ENCODE results near the genes GARIN2, EIF2S1, PLEK2 and RDH12.

GRCh38 chr14:65303369-65303944 is 109.1 kb upstream of the FUT8 start:
- PRO-cap, result no peak

DNA sequence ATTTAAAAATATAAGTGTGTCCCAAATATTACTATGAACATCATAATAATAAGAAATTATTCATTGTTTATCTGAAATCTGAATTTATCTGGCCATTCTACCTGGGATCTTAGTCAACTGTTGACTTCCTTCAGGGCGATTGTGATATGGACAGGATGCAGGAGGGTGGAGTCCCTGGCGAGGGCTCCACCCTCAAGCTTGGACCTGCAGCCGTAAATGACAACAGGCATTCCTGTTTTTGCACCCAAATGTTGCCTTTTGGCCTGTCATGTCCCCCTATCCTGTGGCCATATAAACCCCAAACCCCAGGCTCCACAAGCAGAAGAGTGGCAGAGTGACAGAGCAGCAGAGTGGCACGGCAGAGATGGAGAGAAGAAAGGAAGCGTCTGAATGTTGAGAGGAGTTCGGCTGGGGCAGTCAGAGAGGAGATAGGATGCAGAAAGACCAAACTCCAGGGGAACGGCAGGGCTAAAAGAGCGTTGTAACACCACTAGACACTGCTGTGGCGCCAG is 39.4 kb upstream of the FUT8 start:
- PRO-cap, result no peak

- PRO-cap, result bidirectional peak, plus-strand start at chr14:65412730, minus-strand start at chr14:65412546
Observed at GRCh38 chr14:65412283-65412665, 256 bp upstream of the FUT8 start.

GRCh38 chr14:65429687-65430282 is 17.3 kb downstream of the FUT8 start:
- PRO-cap, result no peak

DNA sequence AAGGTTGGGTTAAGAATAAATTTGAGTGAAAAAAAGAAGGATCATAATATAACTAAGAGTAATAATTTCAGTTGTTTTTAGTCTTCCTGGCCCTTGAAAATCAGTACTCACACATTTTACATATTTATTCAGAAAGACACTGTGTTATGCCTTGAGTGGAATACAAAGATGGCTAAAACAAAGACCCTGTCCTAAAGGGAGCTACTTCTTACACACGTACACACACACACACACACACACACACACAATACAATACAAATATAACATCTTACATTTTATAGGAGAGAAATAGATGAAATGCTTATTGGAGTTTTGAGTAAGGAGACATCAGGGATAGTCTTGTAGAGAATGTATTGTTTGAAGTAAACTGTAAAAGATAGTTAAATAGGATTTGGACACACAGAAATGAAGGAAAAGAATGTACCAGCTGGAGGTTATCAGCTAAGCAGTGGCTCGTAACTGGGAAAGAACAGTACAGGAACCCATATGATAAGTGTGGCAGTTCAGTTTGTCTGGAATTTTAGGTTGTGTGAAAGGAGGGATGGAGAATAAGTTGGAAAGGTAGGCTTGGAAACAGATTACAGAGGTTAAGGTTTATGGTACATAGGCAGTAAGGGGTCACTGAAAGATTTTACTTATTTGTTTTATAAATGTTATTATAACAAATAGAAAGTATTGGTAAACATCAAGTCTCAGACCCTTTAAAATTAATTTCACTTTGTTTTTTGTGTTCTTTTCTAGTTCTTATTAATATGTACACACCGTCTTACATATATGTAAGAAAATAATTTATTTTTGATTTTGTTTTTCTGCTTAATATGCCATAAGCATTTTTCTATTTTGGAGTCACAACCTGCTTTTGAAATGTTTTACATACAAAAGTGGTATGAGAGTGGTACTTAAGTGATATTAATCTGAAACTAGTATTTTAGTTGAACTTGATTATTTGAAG is 217.4 kb downstream of the FUT8 start:
- PRO-cap, result no peak

GRCh38 chr14:66704222-66704816 is 196.4 kb downstream of the GPHN start:
- PRO-cap, result no peak

- PRO-cap, result no peak
Observed at GRCh38 chr14:66746430-66746724, 238.4 kb downstream of the GPHN start.

GRCh38 chr14:67189250-67189686 is at the start of gene GARIN2:
TSS of gene GARIN2 (plus strand) at chr14:67189440.
- PRO-cap, result no peak

DNA sequence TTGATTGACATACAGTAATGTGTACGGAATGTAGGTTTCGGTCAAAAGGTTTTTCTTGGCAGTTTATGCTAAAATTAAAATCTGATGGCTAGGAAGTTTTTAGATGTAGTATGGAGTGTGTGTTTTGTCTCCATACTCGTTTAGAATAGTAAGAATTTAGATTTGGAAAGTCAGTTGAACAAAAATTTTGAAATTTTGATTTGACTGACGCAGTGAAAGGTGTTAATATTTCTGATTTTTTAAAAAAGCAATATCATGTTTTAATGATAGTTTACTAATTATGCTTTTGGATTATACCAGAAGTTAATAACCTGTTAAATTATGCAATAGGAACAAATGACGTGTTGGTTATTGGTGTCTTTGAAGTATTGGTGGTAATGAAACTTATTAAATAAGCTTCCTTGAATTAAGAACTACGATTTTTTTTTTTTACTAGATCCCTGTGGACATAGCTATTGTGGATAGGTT is 1.0 kb downstream of the PALS1 start:
- PRO-cap, result no peak

GRCh38 chr14:67360136-67360643 is at the start of gene EIF2S1:
TSS of gene EIF2S1 (plus strand) at chr14:67360328.
- PRO-cap, result unidirectional peak, plus-strand start at chr14:67360358

DNA sequence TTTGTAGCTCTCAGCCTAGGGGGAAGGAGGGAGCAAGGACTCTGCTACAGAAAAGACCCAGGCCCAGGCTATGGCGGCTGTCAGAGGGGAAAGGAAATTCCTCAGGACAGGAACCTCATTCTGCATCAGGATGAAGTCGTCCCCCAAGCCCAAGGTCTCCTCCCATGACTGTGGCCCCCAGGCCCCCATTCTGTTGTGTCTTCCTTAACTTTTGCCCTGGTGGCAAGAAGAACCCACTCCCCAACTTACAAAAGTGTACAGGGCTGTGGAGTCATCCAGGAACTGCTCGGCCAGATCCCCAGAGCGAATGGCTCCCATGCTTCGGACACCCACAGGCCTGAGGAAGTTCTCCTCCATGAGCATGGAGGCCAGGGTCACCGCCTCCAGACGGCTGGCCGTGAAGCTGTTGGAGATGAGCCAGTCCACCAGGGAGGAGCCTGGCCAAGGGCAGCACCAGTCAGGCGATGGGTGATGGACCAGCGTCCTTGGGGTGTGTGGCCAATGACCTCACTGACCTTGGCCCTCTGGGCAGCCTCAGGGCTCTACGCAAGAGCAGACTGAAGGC is 19.5 kb downstream of the PLEK2 start:
- PRO-cap, result no peak

DNA sequence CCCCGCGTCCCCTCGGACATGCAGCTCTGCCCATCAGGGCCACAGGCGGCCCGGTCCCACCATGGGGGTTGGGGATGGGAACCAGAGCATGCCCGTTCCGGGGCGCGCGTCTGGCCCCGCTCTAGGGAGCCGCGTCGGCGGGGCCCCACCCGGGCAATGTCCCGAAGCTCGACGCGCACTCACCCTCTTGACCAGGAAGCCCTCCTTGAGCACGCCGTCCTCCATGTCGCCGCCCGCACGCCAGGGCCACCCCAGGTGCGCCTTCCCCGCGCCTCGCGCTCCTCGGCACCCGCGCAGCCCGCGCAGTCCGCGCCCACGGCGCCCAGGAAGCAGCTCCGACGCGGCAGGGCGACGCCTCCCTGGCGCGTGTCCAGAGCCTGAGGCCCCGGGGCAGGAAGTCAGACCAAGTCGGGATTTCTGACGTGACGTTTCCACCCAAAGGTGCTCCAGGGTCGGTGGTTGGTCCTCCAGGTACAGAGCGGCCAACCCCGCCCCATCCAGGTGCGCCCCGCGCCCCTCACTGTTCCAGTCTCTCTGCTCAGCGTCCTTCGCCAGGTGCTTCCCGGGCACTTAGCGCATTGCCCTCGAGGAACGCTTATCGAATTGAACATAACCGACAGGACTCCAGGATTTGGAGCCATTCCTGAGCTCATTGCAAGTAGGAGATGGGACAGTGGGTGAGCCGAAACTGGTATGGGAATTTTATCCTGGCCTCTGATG is at the start of gene PLEK2:
TSS of gene PLEK2 (minus strand) at position 331 of the 720 bp plus-strand sequence.
- PRO-cap, result no peak

DNA sequence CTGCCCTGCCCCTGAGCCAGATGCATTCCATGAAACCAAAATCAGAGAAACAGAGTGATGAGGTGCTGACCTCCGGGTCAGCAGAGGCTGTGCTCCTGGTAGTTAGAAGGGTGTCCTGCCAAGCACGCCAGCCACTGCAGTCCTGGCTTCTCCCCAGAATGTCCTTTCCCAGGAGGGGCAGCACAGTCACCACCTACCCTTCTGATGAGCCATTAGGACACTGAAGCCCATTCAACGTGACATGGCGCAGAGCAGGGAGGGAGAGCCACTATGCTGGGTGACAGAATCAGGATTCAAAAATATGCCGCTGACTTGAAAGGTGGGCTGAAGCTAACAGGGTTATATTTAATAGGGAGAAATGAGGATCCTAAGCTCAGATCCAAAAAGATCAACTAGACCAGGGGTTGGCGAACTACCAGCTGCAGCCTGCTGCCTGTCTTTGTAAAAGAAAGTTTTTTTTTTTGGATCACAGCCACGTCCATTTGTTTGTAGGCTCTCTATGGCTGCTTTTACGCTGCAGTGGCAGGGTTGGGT is 34.5 kb upstream of the PLEK2 start:
- PRO-cap, result no peak

DNA sequence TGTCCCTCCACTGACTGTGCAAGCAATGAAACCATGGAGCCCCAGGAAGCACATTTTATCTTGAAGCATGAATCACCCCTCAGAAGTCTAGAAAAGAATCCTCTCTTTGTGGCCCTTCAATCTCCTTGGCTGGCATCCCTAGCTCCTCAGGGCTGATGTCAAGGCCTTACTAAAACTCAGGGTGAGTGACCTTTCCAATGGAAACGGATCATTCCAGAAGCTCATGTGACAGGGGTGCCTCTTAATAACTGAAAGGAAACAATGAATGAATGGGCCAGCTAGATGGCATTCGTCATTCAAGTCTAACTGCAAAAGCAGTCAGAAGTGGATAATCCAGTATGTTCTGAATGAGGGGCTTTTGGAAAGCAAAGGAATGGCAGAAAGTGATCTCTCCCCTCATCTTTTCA is 22.2 kb upstream of the PLEKHH1 start:
- PRO-cap, result no peak

- PRO-cap, result no peak
Observed at GRCh38 chr14:67653480-67654218, 20.8 kb downstream of the VTI1B start.

DNA sequence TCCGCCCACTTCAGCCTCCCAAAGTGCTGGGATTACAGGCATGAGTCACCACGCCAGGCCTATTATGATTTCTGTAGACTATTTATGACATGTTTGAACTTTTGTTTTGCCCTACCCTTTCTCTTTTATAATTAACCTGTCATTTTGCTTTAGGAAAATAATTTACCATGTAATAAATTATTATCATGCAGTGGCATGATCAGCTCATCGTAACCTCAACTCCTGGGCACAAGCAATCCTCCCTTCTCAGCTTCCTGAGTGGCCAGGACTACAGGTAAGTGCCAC is at the start of gene RDH12:
TSS of gene RDH12 (plus strand) at position 225 of the 285 bp plus-strand sequence.
- PRO-cap, result no peak

GRCh38 chr14:67853260-67853670 is 33.7 kb downstream of the RAD51B start:
- PRO-cap, result no peak

DNA sequence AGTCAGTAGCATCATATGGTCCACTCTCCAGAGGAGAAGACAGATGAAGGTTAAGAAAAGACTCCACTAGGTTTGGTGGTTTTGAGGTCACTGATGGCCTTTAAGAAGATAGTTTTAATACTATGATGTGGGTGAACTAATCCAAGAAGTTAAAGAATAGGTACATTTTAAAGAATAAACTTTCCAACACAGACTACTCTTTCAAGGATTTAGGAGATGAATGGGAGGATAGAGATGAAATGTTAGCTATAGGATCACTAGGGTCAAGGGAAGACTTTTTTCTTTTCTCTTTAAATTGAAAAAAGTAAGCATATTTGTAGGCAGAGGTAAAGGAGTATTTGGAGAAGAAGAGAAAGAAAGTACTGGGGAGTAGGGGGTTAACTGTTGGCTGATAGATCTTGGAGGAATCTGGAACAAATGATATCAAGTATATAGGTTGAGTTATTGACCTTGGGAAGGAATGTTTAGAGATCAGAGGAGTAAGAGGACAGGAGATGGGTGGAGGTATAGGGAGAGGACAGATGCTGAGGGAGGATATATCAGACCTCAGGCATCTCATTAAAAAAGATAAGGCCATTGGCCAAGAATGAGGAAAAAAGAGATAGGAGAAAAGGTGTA is 135.0 kb downstream of the RAD51B start:
- PRO-cap, result no peak

DNA sequence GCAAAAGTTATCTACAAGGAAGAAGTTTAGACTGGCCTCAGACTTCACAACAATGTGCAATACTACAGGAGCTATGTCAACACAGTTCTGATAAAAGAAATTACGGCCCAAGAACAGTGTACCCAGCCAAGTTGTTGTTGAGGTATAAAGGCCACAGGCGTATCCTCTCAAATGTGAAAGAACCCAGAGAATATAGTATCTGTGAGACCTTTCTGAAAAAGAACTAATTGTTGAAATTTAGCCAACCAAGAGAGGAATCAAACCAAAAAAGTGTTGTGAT is 142.8 kb downstream of the RAD51B start:
- PRO-cap, result no peak

GRCh38 chr14:68230901-68231323 is 411.3 kb downstream of the RAD51B start:
- PRO-cap, result no peak

Data from tibial artery (tissue), 1 donor.